ENCODE results near the gene CPSF2.

GRCh38 chr14:91830694-91831321, 36.5 kb downstream of the TC2N start:
- PRO-cap, result no peak

GRCh38 chr14:91866726-91867321, 512 bp downstream of the TC2N start:
- PRO-cap, result unidirectional peak, plus-strand start at chr14:91867046

DNA sequence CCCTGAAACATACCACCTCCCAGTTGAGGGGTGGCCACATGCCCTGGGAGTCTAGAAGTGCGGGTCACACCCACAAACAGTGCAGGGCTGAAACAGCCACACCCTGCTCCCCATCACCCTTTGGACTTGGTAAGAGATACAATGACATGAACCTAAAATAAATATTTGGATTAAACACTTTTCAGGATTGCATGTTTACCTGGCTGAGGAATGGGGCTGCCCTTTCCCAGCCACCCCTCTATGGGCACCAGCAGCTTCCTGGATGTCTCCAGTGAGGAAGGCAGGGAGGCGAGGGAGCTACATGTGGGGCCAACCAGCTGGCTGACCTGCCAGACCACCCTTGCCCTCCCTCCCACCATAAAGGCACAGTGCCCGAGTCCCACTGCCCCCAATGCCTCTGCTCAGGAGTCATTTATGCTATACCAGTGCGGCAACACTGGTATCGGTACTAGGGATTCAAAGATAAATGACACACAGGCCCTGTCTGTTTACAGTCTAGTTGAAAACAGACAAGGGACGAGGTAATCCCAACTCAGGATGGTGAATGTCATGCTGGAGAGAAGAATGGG, 39.2 kb upstream of the TC2N start:
- PRO-cap, result no peak

GRCh38 chr14:91964795-91965313, 17.4 kb upstream of the FBLN5 start:
- PRO-cap, result no peak

- PRO-cap, result no peak
Measured at GRCh38 chr14:92017469-92017823, 22.4 kb downstream of the TRIP11 start.

GRCh38 chr14:92121768-92122730, at the start of gene CPSF2:
TSS of gene CPSF2 (plus strand) at chr14:92121969.
- PRO-cap, result bidirectional peak, plus-strand start at chr14:92121985, minus-strand start at chr14:92121675; unidirectional peak, minus-strand start at chr14:92122388

DNA sequence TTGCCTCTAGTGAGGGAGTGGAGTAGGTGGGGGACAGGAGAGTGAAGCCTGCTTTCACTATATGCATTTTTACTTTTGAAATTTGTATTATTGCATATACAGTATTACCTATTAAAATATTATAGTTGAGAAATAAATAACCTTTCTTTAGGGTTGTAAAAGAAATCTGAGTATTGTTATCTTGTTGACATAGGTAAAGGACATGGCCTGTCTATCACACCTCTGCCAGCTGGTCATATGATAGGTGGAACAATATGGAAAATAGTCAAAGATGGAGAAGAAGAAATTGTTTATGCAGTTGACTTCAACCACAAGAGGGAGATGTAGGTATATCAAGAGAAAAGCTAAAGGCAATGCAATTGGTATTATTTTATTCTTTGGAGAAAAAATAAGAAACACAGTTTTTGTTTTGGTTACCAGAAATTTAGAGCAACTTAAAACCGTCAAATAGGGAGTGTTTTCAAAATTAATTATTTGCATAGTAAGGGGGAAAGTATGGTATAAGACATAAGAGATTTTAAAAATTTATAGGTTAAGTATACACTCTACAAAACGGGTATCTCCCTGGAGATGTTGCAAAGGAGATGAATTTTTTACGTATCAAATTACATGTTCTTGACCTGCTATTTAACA, 13.5 kb downstream of the CPSF2 start:
- PRO-cap, result no peak

- PRO-cap, result no peak
Measured at GRCh38 chr14:92400904-92401166, 77.9 kb downstream of the SLC24A4 start.

DNA sequence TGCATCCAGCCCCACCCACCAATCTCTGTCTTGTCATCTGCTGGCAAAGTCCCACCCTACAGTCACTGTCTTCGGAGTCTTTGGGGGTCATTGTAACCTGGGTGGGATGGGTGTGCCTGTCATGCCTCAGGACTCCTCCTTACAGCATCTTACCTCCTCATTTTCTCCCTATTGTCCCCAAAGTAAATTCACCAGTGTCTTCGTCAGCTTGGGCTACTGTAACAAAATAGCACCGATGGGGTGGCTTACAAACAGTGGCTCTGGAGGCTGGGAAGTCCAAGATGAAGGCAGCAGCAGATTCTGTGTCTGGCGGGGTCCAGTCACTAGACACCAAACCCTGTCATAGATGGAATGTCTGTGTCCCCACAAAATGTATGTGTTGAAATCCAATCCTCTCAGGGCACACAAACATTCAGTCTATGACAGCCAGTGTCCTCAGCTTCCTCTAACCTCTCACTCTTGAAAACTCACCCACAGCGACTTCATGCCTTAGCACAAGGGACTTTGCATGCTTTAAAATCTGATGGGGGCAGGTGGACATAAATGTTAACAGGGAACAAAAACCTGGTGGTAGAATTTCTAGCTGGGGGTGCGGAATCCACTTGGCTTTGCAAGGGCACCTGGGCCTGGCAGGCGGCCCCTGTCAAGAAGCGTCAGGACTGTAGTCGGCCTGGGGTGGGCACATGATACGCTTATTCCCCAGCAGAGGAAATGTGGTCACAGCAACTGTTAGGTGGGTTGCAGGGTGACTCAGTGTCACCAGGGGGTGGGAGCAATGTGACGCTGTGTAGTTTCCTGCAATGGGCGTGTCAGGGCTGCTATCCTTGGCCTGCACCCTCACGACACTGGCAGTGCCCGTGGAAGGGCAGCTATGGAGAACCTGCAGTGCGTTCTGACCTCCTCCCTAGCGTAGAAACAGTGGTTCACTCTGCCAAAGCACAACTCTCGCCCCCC, 17.6 kb downstream of the RIN3 start:
- PRO-cap, result no peak

DNA sequence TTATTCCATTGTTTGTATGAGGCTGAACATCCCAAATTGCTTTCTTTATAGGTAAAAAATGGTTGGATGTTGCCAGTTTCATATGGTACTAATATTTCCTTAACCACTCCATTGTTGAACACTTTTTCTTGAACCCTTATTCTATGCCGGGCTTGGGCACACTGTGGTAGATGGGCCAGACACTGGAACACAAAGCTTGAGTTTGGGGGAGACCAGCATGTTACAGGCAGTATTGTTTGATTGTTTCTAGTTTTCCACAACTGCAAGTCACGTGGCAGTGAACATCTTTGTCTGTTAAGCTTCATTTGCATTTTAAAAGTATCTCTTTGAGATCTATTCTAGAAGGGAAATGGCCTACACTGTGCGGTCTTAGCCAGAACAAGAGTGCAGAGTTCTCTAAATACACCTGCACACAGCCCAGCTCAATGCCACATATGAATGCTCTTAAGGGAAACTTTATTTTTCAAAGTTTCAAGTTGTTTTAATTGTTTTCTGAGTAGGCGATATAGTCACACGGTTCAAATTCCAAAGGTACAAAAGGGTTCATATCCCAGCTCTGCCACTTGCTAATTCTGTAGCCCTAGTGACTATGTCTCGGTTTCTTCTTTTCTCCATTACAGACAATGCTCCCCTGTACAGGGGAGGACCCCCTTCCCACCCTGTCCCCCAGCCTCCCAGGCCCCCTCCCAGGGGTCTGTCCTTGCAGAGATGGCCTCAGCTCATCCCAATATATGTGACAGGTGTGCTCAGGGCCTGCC, 24.9 kb downstream of the RIN3 start:
- PRO-cap, result no peak

- PRO-cap, result no peak
Measured at GRCh38 chr14:92586588-92587586, 73.3 kb downstream of the RIN3 start.

DNA sequence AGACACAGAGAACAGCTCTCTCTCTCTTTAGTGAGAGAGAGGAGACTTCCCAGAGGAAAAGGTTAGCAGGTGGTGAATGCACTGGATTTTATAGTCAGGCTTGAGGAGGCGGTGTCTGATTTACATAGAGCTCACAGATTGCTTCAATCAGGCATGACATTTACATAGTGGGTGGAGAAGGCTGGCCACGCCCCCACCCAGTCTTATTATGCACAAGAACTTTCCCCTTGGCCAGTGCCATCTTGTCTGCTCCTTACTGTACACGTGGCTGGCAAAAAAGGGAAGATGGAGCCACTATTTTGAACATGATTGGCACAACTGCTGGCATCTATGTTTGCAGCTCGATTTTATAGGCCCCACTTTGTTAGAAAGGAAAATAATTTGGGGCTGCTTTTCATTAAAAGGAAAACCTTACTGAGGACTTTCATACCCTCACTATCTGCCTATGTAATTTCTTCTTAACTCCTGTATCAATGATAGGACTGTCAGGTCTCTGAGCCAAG, 10.9 kb upstream of the LGMN start:
- PRO-cap, result unidirectional peak, minus-strand start at position 64 of the sequence

DNA sequence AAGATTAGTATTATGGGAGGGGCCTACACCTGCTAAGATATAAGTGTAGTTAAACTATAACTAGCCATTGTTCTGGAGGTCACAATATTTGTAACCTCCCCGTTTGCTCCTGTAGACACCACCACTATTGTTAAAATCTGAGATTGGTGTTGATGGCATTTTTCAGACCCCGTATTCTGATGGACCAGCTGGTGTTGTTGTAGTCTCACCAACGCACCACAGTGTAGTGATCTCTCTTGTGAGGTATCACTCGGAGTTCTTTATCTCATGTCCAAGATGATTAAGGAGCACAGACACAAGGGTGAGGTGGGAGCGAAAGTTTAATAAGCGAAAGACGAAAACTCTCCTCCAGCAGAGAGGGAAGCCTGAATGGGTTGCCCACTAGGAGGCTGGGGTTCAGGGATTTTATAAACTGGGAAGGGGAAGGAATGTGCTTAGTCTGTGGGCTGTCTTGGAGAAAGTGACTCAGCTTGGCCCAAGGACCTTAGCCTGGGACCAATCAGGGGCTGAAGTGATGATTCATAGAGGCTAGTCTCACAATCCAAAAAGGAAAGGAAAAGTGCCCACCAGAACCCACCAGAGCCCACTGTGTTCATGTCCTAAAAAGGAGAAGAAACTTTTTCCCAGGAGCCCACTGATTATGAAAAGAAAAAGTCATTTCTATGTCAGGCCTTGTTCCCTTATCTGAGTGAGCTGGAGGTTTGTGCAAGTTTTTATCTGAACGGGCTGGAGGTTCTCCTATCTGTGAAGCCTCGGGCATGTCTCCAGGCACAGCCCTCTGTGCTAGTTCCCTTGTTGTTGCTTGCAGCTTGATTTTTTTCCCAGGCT, 8.5 kb upstream of the GOLGA5 start:
- PRO-cap, result no peak

GRCh38 chr14:92846314-92846709, 52.2 kb downstream of the GOLGA5 start:
- PRO-cap, result no peak

DNA sequence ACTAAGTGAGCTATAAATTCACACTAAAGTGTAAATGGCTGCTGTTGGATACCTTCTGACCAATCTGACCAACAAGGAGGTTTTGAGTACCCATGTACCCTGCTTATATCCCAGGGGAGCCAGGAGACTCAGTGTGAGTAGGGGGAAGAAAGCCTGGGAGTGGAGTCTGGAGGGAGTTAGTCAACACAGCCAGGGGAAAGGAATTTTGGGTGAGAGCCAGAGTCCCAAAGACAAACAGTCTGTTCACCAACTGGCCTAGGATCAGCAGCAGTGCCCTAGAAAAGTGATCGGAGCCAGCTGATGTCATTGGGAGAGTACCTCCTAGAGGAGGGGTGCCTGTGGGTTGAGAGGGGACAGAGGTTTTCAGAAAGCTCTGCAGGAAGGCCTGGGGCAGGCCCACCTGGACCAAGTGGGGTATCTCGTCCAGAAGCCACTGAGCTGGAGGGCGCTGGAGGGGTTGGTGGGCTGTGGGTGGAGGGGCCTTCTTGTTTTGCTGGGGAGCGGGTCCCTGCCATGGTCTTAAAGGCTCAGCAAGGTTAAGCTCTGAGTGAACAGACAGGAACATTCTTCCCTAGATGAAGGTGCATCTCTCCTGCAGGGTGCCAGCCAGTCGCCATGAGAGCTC, 63.4 kb downstream of the CHGA start:
- PRO-cap, result no peak

GRCh38 chr14:92990363-92990875, 67.5 kb downstream of the CHGA start:
- PRO-cap, result no peak

DNA sequence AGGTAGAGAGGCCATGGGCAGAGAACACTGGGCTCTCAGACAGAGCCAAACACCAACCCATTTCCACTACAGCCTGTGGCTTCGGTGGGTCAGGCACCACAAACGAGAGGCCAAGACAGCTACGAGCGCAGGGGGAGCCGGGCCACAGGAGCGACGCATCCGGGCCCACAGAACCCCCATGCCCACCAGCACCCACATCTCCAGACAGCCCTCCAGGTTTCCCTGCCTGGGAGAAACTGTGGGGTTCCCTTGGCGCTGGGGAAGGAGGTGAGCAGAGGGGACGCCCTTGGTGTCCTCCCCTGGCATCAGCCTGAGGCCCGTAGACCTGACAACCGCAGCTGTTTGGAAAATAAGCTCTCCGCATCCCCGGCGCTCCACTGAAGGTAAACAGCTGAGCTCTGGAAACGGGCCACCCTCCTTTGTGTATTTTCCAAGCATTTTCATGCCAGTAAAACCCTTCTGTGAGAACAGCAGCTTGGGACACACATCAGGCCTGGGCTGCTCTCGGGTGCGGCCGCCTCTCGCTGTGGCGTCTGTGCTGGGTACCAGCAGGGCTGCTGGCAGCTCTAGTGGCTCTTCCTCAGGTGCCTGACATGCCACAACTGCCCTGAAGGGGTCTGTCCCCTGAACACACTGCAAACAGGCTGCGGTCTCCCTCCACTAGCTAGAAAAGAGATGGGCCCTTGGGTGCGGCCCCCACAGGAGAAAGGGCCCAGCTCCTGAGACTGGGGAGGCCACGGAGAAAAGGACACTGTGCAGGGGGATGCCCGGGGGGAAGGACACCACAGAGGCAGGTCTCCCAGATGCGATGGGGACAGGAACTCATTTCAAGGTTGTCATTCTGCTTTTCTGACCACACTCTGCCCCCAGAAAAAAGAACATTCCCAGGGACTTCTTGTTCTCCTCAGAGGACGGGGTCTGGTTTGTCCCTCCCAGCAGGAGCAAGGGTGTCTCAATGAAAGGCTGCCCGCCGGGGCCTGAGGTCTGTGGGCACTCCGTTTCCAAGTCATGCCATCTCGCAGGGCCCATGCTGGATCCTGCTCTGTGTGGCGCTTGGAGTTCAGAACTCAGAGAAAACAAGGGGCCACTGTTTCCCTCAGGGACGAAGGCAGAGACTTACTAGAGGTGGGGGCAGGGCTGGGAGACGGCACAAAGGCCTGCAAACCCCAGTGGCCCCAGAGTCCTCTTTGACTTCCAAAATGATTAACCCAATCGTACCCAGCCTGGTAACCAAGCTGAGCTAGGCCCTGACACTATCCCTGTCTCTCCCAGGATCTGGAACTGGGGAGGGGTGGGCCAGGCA, 96.2 kb downstream of the ITPK1 start:
- PRO-cap, result no peak

- PRO-cap, result no peak
Measured at GRCh38 chr14:93025041-93025514, 90.6 kb downstream of the ITPK1 start.

DNA sequence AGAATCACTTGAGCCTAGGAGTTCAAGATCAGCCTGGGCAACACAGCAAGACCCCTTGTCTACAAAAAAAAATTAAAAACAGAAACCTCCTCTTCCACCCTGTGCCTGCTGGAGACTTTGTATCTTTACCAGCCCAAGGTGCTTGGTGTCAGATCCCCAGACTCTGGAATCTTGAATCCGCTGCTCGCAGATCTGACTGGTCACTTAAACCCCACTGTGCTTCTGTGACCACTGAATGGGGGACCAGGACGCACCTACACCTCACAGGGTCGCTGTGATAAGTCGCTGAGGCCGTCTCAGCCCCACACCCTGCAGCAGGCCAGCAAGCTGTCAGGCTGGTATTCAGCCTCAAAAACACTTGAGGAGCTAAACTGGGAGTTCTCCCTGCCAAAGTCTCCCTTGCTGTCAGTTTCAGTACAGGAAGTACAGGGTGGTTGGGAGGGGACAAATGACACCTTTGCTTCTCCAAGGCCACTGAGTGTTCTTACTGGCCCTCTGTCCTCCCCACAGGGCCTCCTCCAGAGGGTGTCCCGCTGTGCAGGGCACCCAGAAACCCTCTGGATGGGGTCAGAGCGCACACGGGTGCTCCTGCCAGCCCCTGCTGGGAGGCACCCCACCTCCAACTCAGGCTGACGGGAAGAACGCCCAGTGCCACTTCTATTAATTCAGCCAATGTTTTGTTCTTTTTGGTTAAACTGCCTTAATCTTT, 76.2 kb downstream of the ITPK1 start:
- PRO-cap, result unidirectional peak, minus-strand start at position 397 of the sequence

- PRO-cap, result no peak
Measured at GRCh38 chr14:93056897-93057095, 58.9 kb downstream of the ITPK1 start.

All from ileum (tissue), 1 donor.